Bile duct (tissue), 1 donor: ENCODE data around the gene PPP1R2.

GRCh38 chr3:195105282-195105726 is 165.7 kb downstream of the XXYLT1 start:
- PRO-cap, result unidirectional peak, plus-strand start at chr3:195105625

- PRO-cap, result unidirectional peak, plus-strand start at chr3:195153856
These were observed 117.5 kb downstream of the XXYLT1 start for GRCh38 chr3:195153256-195154124.

DNA sequence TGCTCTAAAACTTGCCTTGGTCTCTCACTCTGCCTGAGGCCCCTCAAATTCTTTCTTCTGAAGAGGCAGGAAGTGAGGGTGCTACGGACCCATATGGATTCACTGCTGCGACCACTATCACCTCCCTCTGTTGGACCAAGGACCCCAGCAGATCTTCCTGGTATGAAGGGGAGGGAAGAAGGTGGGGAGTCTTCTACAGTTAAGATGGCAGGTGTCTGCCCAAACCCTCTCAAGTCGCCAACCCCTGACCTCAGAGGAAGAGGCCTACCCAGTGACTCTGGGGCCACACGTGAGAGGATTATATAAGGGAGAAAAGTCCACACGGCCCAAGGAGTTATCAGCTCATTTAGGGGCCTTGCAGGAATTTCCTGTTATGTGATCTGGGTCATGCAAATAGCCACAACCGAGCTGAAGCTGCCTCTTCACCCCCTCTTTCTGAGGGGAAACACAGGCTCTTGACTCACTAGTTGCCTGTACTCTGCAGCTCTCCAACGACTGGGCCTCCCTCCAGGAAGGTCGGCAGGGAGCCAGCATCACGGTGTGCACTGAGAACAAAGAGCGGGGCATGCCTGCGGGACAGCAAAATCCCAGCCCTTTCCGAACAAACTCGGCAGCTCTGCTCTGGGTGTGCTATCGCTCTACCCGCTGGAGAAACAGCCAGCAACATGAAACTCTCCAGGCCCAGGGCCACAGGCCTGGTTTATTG is 116.0 kb downstream of the XXYLT1 start:
- PRO-cap, result bidirectional peak, plus-strand start at position 474 of the sequence, minus-strand start at position 242 of the sequence

DNA sequence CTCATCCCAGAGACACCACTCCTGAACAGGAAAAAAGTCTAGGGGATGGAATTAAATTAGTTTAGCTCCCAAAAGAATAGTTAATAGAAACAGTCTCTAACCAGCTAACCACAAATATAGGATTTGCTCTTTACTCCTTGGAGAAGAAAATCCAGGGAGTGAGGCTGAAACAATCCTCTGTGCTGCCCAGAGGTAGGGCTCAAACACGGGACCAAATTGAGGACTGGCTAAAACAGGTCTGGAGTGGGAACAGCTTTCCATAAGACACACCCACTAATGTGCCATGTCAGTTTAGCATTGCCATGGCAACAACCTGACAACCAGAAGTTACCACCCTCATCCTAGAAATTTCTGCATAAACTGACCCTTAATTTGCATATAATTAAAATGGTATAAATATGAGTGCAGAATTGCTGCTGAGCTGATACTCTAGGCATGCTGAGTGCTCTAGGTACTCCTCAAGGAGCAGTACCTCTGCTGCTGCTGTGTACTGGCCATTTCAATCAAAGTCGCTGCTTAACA is 82.8 kb downstream of the XXYLT1 start:
- PRO-cap, result no peak

- PRO-cap, result no peak
These were observed 49.5 kb downstream of the XXYLT1 start for GRCh38 chr3:195221476-195221915.

- PRO-cap, result no peak
These were observed 48.8 kb downstream of the ACAP2 start for GRCh38 chr3:195393892-195394464.

GRCh38 chr3:195543047-195544073 is at the start of gene PPP1R2:
Gene PPP1R2, minus strand, starts transcription at chr3:195543325.
- PRO-cap, result bidirectional peak, plus-strand start at chr3:195543475, minus-strand start at chr3:195543353

GRCh38 chr3:195558586-195559021 is 15.5 kb upstream of the PPP1R2 start:
- PRO-cap, result unidirectional peak, plus-strand start at chr3:195558878; unidirectional peak, plus-strand start at chr3:195558929

DNA sequence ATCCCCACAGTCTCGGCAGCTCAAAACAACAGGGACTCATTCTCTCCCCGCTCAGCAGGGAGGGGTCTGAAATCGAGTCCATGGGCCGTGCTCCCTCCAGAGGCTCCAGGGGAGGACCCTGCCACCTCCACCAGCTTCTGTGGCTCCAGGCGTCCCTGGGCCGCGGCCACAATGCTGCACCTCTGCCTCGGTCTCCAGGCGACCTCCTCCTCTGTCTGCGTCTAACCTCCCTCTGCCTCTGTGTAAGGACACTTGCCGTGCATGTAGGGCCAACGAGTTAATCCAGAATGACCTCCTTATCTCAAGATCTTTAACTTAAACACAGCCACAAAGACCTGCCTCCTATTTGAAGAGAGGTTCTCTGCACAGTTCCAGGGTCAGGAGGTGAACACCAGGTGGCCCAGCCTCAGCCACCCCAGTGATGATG is 46.6 kb upstream of the APOD start:
- PRO-cap, result no peak

- PRO-cap, result unidirectional peak, plus-strand start at chr3:195635098
These were observed 50.9 kb upstream of the APOD start for GRCh38 chr3:195634538-195635212.

- PRO-cap, result unidirectional peak, plus-strand start at chr3:195636096
These were observed 52.2 kb upstream of the APOD start for GRCh38 chr3:195635914-195636270.

DNA sequence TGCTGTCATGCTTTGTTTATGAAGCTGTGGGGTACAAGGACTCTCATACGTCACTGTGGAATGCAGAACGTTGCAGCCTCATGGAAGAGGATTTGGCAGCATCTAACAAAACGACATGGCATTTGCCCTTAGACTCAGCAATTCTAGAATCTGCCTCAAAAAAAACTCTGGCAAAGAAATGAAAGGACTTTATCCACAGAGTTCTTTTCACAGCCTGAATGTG is 31.9 kb upstream of the MUC20 start:
- PRO-cap, result no peak

GRCh38 chr3:195705075-195705910 is 15.5 kb upstream of the MUC20 start:
- PRO-cap, result no peak

DNA sequence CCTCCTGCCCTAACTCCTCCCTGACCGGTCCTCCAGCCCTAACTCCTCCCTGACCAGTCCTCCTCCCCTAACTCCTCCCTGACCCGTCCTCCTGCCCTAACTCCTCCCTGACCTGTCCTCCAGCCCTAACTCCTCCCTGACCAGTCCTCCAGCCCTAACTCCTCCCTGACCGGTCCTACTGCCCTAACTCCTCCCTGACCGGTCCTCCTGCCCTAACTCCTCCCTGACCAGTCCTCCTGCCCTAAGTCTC is 7.6 kb upstream of the MUC20 start:
- PRO-cap, result no peak

GRCh38 chr3:195815394-195815981 is 3.8 kb upstream of the MUC4 start:
- PRO-cap, result no peak

DNA sequence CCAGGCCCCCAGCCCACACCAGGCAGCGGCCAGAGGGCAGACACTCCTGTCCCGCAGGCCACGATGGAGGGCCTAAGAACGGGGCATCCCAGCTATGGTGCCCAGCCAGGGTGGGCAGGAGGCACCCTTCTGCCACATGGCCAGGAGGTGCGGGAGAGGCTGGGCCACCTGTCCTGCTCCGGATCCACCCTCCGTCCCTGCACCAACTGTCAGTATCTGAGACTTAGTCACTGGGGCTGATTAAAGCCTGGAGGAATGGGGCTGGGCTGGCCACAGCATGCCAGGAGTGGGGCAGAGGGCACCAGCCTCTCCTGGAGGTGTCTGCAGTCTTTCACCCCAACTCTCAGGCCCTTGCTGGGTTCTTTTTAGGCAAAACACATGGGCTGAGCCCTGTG is 37.9 kb downstream of the TNK2 start:
- PRO-cap, result no peak

DNA sequence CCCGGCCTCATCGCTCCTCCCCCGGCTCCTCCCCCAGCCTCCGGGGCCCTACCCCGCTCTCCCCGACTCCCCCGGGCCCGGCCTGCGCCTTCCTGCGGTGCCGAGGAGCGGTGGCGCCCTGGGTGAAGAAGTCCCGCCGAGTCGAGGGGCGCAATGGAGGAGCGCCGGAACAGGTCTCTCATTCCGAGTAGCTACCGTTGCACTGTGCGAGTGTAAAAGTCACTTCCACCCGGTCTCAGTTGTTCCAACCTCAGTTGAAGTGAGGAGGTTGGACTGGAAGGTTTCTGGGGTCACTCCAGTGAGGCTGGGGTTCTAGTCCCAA is 1.4 kb upstream of the TNK2 start:
- PRO-cap, result bidirectional peak, plus-strand start at position 95 of the sequence, minus-strand start outside the sequence

DNA sequence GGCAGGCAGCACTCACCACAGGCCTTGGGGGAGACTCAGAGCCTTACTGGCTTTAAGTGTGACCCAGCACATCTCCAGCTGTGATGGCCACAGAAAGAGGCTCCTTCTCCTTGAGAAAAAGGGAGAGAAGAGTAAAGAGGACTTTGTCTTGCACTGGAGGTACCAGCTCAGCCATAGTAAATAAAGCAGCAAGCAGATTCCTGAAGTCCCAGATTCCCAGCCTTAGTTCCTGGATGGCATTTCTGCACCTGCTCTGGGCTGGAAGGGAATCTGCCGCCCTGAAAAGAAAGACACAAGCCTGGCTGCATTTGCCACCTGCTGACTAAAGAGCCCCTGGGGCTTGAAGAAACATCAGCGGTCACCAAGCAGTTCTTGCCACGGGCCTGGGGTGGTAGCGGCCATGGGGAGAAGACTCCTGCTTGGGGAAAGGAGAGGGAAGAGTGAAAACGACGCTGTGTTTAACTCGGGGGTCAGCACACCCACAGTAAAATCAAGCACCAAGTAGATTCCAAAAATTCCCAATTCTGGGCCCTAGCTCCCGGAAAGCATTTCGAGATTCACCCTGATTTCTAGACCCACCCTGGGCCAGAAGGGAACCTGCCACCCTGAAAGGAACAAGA is 24.2 kb upstream of the TNK2 start:
- PRO-cap, result no peak

GRCh38 chr3:196075012-196075450 is 6.9 kb downstream of the TFRC start:
- PRO-cap, result no peak

GRCh38 chr3:196227234-196228374 is 11.3 kb downstream of the SLC51A start:
- PRO-cap, result no peak